Mesenchymal stem cell of the bone marrow (primary cell): ENCODE results near the genes KRCC1, TEKT4, MAL and PROM2.

- CAGE, long polyA plus RNA: no peak
Observed at GRCh38 chr2:86855900-86856302, 5.8 kb downstream of the CD8B start.

DNA sequence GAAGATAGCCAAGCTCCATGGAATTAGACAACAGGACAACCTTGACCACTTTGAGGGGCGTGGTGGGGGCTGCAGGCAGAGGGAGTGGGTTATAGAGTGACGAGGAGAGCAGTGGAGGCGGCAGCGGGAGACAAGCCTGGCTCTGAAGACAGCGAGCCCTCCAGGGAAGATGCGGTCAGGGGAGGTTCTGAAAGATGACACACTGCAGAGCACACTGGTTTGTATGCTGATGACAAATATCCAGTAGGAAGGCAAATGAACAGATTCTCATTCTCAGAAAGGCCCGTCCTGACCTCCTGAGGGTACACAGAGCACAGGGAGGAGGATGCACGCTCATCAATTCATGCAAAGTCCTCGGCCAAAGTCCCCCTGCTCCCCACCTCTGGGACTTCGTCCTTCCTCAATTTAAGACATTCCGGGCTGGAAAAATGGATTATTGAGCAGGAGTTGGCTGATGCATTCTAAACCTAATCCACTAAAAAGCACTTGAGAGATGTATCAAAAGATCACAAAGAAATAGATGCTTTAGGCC, 2.6 kb downstream of the PLGLB1 start:
- CAGE, long polyA plus RNA: no peak

- CAGE, long polyA plus RNA: no peak
Observed at GRCh38 chr2:87074968-87075748, 53.5 kb upstream of the PLGLB1 start.

- CAGE, long polyA plus RNA: no peak
Observed at GRCh38 chr2:87486327-87486906, 261.5 kb upstream of the PLGLB2 start.

- CAGE, long polyA plus RNA: no peak
Observed at GRCh38 chr2:87517453-87517822, 230.4 kb upstream of the PLGLB2 start.

DNA sequence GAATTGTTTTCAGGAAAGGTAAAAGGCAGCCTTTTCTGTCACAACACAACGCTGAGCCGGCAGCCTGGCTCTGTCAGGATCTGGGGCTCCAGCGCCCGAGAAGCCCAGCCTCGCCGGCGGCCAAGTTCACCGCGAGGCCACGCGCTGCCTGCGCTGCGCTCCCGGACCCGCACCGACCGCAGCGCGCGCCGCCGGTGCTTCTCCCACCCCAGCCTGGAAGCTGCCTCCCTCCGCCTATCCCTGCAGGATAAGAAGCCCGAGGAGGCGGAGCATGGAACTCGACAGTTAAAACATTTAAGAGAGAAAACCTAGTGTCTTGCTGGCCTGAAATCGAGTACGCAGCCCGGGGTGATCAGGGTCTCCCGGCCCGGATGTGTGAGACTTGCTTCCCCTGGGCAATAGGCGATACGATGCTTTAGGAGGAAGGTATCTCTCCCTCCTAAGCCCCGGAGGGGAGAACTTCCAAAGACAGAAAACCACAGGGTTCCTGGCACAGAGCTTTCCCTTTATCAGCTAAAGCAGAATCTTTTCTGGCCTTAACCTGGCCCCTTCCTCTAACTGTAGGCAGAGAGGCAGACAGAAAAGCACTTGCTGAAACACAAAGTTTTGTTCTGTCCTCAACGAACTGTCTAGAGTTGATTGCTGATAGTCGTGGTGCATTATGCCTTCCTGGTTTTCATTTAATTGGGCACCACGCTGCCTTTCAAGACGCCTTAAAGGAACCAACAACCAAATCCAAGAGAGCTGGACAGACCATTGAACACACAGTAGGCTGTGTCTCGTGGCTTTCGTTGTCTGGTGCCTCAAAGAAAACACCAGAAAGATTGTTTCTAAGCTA, 163.5 kb upstream of the PLGLB2 start:
- CAGE, long polyA plus RNA: no peak

- CAGE, long polyA plus RNA: no peak
Observed at GRCh38 chr2:87659142-87659437, 88.8 kb upstream of the PLGLB2 start.

DNA sequence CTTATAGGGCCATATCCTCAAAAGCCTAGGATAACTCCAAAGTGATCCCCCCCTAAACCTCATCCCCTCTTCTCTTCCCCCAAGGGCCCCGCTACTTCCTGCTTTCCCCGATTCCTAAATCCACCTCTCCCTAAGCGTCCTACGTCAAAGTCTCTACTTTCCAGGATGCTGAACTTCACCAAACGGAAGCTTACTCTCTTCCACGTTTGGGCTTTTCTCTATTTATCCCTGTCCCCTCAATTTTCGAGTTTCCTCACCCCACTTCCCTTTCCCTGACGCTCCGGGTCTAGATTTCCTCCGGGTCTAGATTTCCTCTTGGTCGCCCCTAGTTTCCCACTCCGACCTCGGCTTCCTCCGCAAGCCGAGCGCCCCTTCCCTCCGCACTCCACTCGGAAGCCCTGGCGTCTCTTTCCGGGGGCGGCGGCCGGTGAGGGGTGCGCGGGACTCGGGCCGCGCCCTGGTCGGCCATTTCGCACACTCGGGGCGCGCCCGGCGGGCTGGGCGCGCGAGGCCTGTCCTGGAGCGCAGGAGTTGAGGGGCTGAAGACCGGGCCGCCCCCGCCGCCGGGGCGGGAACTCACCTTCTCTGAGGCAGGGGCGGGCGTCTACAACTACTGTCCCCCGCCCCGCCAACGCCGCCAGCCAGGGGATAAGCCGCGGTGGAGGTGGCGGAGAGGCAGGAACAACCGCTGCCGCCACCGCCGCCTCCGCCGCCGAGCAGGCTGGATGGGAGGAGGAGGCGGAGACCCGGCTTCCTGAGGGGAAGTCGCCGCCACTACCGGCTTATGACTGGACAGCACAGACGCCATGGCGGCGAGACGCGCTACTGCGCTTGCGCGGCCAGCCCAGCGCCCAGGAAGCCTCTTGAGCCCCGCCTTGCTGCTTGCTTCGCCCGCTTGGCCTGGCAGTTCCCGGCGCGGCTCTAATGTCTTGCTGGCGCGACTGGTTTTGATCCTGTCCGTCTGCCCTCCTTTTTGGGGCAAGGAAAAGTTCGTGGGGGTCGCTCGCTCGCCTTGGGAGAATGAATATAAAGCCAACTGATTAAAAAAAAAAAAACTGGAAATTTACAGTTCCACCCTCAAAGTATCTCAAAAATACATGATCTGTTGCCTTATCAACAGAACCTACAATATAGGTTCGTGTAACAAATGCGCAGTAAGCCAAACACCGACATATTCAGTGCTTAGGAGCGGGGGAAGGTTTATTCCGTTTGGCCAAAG, at the start of gene KRCC1:
Gene KRCC1, minus strand, starts transcription at position 738 of the 1,219 bp plus-strand sequence.
- CAGE, long polyA plus RNA: no peak

- CAGE, long polyA plus RNA: no peak
Observed at GRCh38 chr2:88171181-88171422, 956 bp downstream of the THNSL2 start.

GRCh38 chr2:88185135-88186521, 15.5 kb downstream of the THNSL2 start:
- CAGE, long polyA plus RNA: no peak

- CAGE, long polyA plus RNA: no peak
Observed at GRCh38 chr2:88503827-88504168, 20.7 kb upstream of the TEX37 start.

- CAGE, long polyA plus RNA: no peak
Observed at GRCh38 chr2:88590654-88591281, 36.5 kb downstream of the EIF2AK3 start.

DNA sequence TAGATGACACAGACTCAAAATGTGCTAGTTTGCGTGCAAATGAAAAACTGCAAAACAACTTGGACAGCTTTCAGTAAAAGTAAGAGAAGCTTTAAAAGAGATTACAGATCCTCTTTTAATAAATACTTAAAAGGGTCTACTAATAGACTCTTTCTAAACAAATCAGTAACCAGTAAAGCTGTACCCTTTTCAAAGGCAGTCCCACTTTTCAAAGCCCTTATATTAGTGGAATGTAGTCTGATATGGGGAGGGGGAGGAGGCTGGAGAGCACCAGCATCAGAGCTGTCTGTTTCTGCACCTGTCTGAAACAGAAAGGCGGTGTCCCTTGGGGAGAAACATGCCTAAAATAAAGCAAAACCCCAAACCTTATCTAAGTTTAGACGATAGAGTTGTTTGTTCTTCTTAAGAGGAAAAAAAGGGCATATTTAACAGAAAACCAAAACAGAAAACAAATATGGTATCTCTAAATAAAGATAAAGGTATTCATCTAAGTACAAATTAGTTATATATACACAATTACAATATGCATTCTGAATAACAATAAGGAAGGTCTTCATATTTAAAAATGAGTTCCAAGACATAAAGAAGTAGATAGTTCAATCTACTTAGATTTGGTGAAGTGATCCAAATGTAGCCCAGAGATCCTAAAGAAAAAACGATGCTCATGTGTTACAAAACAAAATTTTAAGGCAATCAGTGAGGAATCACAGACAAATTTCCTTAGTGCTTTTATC, 20.5 kb downstream of the EIF2AK3 start:
- CAGE, long polyA plus RNA: no peak

- CAGE, long polyA plus RNA: no peak
Observed at GRCh38 chr2:88861275-88861802, 169.9 kb downstream of the RPIA start.

DNA sequence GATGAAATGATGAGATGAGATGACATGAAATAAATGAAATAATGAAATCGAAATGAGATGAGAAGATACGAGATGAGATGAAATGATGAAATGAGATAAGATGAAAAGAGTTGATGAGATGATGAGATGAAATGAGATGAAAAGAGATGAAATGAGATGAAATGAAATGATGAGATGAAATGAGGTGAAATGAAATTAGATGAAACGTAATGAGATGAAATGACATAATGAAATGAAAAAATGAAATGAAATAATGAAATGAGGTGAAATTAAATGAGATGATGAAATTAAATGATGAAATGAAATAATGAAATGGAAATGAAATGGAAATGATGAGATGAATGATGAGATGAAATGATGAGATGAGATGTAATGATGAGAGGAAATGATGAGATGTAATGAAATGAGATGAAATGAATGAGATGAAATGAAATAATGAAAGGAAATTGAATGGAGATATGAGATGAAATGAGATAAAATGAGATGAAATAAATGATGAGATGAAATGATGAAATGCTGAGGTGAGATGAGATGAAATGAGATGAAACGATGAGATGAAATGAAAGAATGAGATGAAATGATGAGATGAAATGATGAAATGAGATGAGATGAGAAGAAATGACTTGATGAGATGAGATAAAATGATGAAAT, 366.6 kb upstream of the AQP7B start:
- CAGE, long polyA plus RNA: no peak

DNA sequence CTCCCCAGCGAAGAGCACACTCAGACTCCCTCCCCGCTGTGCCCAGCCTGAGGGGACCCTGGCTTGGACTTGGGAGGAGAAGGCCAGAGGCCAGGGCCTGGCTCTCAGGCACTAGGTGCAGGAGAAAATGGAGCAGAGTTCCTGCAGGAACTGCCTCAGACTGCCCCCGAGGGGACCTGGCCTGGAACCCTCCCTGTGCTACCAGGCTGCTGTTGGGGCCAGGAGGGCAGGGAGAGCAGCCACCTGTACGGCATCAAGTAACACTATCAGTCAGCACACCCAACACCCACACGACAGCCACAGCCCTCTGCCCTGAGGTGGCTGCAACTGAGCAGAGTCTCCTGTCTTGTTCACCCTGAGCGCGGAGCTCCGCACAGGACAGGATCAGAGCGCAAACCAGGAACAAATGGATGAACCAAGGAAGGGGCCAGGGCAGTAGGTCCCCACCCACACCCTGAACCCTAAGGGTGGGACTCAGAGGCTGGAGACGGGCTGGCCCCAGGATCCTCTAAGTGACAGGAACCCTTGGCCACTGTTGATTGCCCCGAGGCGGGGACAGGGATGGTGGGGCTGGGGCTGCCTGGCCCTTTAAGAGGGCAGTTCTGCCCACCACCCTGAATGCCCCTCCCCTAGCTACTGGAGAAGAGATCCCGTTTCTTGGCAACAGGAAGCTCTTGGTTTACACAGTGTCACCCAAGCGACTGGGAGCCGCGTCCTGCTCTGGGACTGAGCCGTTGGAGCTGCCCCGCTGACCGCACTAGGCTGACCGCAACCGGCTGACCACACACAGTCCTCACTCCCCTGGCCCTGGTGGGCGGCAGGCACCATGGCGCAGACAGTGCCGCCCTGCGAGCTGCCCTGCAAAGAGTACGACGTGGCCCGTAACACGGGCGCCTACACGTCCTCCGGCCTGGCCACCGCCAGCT, at the start of gene TEKT4:
Gene TEKT4, plus strand, starts transcription at position 677 of the 926 bp plus-strand sequence.
- CAGE, long polyA plus RNA: no peak

DNA sequence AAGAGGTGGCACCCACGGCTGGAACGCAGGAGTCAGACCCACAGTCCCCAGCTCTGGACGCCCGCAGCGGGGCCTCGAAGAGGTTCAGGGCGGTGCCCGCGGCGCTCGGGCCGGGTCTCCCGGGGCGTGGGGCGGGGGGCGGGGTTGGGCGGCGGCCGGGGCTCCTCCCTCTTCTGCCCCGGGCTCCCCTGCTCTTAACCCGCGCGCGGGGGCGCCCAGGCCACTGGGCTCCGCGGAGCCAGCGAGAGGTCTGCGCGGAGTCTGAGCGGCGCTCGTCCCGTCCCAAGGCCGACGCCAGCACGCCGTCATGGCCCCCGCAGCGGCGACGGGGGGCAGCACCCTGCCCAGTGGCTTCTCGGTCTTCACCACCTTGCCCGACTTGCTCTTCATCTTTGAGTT, at the start of gene MAL:
Gene MAL, plus strand, starts transcription at position 223 of the 399 bp plus-strand sequence.
- CAGE, long polyA plus RNA: no peak

- CAGE, long polyA plus RNA: no peak
Observed at GRCh38 chr2:95058878-95059481, 33.5 kb downstream of the MAL start.

DNA sequence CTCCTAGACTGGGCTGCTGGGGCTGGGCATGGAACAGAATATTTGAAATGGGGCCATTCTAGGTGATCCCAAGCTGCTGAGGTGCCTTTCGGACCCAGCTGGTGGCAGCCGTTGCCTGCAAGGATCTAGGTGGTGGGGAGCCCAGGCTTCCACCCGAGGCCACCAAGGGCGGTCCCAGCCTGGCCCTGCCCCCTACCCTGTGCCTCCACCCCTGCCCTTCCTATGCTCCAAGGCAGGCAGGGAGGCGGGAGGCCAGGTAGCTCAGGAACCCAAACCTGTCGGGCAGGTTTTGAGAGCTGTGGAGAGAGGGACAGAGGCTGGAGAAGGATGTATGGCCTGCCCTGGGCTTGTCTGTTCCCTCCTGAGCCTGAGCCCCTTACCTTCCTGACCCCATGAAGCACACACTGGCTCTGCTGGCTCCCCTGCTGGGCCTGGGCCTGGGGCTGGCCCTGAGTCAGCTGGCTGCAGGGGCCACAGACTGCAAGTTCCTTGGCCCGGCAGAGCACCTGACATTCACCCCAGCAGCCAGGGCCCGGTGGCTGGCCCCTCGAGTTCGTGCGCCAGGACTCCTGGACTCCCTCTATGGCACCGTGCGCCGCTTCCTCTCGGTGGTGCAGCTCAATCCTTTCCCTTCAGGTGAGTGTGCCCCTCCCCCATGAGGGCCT, at the start of gene PROM2:
Gene PROM2, plus strand, starts transcription at position 256 of the 665 bp plus-strand sequence.
- CAGE, long polyA plus RNA: no peak

DNA sequence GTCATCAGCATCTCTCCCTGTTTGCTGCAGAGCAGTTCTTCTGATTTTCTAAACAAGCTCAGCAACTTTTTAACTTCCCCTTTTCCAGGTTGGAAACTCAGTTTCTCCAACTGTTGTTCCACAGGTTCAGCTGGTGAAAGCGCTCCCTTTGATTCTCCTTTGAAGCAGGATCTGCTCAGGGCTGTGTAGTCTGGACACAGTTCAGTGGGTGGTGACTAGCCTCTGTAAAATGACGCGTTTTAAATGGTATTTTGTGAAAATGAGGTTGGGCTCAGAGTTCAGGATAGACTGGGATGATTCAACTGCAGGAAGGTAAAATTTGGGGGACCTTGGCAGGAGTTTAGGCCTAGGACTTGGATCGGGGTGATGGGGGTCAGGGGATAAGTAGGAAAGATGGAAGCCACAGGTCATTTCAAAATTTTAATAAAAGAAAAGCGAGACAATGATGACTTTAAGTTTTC, 106.4 kb downstream of the TRIM43 start:
- CAGE, long polyA plus RNA: no peak